Airway epithelial cell (primary cell): ENCODE measurements around a stretch of chr10.

DNA sequence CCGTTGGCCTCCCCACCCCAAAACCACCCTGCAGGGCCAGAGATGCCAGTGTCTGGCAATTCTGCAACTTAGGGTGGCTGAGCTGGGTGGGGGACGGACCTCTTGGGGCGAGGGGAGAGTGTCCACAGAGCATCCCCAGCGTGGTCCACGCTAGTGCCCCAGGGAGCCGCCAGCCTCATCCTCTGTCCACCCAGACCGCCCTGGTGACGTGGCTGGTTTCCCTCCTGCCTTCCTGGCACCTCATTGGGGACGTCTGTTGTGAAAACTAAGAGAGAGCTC is 44.0 kb upstream of the DPYSL4 start:
- RAMPAGE, long total RNA: no peak

- RAMPAGE, long total RNA: no peak
These were observed 23.2 kb upstream of the DPYSL4 start for GRCh38 chr10:132163574-132163883.

DNA sequence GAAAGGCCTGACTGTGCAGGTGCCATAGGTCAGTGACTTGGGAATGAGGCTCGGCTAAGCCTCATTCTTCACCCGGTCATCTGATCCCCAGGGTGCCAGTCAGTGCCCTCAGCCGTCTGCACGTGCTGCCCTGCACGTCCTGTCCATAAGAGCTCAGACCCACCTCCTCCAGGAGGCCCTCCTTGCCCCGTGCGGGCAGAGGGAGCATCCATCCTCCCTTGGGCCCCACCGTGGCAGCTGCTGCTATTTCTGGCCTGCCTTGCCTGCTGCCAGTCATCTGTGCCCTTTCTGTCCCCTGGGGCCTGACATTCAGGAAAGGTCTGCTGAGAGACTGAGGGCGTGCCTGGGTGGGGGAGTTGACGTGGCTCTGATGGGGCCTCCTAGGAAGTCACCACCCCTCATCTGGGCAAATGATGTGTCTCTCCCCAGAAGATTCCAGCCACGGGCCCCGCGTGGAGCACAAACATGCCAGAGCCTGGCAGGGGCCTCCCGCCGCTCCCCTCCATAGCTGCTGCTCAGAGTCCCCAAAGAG is 21.7 kb downstream of the DPYSL4 start:
- RAMPAGE, long total RNA: no peak

DNA sequence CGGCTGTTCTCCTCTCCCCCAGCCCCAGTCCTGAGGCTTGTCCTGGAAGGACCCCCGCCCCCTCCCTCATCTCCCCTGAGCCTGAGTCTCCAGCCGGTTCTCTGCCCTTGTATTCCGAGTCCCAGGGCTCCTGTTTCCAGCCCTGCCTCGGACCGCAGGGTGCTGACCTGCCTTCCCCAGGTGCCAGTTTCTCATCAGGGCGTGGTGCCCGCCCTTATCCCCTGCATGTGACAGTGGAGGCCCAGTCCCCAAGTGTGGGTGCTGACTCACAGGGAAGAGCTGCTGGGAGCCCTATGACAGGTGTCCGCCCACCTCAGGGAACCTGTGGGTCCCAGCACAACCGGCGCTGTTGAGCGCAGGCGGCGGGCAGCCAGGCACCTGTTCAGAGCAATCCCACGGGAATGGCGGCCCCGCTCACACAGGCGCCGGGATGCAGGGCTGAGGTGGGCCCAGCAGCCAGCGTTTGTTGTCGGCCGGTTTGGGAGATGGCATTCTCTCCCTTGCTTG is 2.0 kb downstream of the PWWP2B start:
- RAMPAGE, long total RNA: no peak

GRCh38 chr10:132418515-132419556 is 21.8 kb downstream of the PWWP2B start:
- RAMPAGE, long total RNA: no peak

- RAMPAGE, long total RNA: no peak
These were observed 23.2 kb downstream of the PWWP2B start for GRCh38 chr10:132420284-132420443.

DNA sequence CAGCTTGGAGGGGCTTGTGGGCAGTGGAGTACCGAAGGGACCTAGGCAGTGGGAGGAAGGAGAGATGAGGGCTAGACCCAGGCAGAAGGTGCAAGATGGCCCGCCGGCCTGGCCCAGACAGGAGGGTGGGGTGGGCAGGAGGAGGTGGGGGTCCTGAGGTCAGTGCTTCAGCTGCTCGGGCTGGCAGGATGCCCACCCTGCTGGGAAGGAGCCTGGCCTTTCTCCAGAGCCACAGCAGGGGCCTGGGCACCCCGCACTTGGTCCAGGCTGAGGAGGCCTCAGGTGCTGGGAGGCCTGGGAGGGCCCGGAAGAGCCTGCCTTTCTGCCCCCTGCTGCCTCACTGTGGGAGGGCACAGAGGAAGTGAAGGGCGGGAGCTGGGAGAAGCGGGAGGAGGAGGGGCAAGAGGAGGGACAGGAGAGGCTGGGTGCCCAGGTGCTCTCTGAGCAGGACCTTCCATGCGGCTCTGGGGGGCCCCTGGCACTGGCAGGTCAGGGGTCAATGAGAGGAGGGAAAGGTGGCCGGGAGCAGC is 49.7 kb downstream of the PWWP2B start:
- RAMPAGE, long total RNA: no peak

DNA sequence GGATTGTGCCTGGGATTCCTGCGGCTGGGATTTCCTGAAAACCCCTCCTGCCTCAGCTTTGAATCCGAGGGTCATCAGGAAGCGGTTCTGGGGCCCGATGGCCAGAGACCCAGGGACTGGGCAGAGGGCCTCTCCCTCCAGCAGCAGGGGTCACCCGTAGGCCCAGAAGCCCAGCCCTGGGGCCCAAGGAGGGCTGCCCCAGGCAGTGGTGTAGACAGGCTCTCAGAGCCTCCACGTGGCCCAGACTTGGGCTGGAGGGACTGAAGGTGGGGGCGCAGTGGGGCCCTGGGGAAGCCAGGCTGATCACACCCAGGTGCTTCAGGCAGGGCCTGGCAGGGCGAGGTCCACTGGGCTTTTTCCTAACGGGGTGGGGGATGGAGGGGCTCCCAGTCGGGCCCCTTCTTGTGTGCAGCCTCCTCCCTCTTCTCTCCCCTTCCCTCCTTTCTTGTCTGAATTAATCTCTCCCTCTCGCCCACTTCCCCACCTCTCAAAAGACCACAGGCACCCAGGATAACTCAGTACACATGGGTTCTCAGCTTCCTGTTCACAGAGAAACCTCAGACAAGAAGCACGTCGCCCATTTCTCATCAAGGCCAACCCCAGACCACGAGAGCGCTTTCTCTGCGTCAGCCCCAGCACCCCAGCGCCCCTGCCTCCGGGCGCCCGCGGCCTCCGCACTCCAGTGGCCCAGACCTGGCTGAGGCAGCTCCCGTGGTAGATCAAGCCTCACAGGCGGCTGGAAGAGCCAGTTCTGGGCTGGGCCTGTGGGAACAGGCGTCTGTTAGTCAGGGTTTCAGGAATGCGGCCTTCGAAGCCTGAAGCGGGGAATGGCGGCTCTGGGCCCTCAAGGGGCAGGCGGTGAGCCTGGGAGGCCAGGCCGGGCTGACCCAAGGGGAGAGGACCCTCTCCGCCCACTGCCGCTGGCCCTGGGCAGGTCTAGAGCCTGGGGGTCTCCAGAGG is 50.5 kb downstream of the PWWP2B start:
- RAMPAGE, long total RNA: no peak

GRCh38 chr10:132468508-132468965 is 69.0 kb upstream of the INPP5A start:
- RAMPAGE, long total RNA: no peak

GRCh38 chr10:132511607-132512209 is 25.9 kb upstream of the INPP5A start:
- RAMPAGE, long total RNA: no peak

- RAMPAGE, long total RNA: no peak
These were observed 10.9 kb upstream of the INPP5A start for GRCh38 chr10:132526724-132527141.

- RAMPAGE, long total RNA: no peak
These were observed 1.1 kb downstream of the INPP5A start for GRCh38 chr10:132538455-132539391.

DNA sequence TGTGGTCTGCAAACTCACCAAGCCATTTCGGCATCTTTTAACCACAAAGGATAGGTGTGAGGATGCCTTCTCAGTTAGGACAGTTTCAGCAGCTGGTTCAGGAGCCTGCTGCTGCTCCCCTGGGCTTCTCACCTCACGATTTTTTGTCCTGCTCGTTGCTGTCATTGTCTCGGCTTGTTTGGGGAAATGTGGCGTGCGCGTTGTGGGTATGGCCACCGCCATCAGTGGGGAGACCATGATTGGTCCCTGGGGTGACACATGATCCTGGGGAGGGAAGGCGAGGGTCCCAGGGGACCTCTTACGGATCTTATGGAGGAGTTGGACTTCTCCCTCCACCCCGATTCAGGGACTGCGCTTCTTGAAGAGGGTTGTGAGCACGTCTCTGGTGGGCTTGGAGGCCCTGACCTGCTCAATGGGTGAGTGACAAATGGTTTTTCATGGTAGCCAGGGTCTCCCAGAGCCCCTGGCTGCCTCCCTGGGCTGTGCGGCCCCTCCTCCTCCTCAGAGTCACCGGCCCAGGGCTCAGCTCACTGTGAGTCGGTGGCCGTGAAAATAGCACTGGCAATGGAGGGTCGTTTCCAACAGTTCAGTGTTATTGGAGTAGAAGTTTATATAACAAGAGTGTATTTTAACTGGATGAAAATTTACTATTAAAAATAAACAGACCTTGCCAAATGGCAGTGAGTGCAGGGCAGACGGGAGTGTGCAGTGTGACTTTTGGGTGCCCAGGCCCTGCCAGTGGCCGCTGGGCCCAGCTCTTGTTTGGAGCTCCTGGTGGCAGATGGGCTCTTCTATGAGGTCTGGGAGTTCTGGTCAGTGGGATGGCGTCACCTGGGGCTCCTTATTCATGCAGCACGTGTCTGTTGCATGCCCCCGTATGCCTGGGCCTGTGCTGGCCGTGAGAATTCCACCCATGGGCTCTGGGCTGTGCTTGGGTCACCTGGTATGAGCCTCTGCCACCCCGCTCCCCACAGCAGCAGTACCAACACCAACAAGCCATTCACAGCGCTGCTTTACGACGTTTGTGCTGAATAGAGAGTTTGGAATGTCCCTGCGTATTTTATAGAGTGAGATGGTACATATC is 26.8 kb downstream of the INPP5A start:
- RAMPAGE, long total RNA: no peak

DNA sequence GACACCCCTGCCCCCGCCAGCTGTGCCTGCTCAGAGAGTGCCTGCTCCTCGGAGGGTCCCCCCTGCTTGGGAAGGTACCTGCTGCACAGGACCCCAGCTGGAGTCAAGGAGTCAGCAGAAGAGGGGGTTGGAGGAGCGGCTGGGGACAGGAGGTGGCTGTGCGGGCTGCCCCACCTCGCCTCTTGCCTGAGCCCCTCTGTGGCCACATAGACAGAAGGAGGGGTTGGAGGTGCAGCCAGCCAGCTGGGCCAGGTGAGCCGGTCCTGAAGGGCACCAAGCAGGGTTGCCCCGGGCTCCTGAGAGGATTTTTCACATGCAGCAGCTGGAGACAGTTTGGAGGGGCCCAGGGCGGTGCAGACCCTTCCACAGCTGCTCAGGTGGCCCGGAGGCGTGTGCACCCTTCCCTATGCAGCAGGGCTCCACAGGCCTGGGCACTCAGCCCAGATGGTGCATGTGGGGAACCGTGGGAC is 118.9 kb downstream of the INPP5A start:
- RAMPAGE, long total RNA: no peak

DNA sequence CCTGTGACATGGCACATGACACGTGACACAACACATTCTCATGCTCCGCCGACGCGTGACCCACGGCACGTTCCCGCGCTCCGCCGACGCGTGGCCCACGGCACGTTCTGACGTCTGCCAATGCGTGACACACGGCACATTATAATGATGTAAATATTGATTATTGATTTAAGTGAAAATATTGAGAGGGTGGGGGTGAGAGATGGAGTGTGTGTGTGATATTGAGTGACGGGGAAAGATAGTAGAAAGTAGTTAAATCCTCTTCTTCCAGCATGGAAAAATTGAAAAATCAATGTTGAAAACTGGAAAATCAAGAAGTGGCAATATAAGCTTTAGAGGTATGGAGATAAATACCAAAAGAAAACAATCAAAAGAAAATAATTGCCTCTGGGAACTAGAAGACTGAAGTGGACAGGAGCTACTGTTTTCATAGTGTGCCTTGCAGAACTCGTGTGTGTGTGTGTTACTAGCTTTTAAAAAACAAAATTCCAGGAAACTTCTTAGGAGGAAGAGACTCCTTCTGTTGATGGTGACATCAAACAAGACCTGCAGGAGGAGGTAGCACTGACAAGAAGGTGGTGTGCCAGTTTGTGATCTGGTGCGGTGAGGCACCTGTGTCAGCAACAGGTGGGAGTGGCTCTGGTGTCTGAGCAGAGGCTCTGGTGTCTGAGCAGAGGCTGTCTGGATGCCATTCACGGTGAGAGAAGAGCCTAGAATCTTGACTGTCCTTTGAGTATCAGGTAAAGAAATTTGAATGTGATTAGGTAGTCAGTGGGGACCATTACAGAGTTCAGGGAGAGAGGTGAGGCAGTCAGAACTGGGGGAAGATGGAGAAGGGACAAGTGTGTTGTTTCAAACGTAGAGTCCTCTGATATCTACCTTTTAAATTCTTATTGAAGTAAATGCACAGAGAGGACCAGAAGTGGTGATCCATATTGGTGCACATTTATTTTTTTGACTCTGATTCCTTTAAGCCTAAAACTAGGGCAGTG is 122.7 kb downstream of the INPP5A start:
- RAMPAGE, long total RNA: no peak

DNA sequence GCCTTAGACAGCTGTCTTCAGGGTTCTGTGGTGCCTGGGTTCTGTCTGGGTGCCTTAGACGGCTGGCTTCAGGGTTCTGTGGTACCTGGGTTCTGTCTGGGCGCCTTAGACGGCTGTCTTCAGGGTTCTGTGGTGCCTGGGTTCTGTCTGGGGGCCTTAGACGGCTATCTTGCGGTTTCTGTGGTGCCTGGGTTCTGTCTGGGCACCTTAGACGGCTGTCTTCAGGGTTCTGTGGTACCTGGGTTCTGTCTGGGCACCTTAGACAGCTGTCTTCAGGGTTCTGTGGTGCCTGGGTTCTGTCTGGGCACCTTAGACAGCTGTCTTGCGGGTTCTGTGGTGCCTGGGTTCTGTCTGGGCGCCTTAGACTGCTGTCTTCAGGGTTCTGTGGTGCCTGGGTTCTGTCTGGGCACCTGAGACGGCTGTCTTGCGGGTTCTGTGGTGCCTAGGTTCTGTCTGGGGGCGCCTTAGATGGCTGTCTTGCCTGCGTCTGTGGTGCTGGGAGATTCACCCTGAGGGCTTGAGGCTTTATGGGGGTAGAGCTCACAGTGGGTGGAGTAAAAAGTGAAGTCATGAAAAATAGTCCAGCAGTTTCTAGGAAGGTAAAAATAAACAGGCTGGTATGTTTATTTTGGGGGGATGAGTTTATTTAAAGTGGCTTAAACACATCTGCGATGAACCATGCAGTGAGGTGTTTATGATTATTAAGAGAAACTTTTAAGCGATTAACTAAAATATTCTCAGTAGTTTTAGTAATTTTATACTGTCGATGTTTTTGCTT is 64.4 kb downstream of the NKX6-2 start:
- RAMPAGE, long total RNA: no peak

- RAMPAGE, long total RNA: no peak
These were observed 57.0 kb upstream of the NKX6-2 start for GRCh38 chr10:132843033-132843320.

DNA sequence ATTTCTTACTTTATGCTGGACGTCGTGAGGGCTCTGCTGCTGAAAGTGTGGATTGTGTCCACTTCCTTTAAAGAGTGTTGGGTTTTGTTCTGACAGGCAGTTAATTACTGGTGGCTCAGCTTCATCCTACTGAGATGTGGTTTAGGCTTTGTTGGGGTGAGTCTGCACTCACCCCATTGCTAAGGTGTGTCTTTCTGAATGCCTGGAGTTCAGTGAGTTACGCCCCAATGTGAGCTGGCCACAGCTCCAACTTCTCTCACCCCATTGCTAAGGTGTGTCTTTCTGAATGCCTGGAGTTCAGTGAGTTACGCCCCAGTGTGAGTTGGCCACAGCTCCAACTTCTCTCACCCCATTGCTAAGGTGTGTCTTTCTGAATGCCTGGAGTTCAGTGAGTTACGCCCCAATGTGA is 39.7 kb downstream of the CFAP46 start:
- RAMPAGE, long total RNA: no peak

DNA sequence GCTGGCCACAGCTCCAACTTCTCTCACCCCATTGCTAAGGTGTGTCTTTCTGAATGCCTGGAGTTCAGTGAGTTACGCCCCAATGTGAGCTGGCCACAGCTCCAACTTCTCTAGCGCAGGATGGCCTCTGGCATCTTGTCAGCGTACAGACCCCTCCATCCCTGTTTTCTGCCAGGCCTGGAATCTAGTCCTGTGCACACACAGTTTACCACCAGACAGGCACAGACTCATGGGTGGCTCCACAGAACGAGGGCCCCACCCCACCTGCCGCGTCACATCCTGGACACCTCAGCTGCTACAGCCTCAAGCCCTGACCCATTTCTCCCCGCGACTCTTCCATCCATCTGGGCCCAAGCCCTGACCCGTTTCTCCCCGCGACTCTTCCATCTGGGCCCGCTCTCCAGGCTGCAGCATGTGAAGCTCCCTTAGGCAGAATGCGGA is 39.2 kb downstream of the CFAP46 start:
- RAMPAGE, long total RNA: no peak

GRCh38 chr10:132967549-132967851 is 25.1 kb upstream of the CFAP46 start:
- RAMPAGE, long total RNA: no peak